Measurements from ENCODE around the gene MAVS.

GRCh38 chr20:3749639-3750266, 17.3 kb downstream of the HSPA12B start:
- PRO-cap: no peak
- RAMPAGE, long total RNA, 2 experiments: no peak in any of the 2 experiments

- PRO-cap: no peak
- RAMPAGE, long total RNA, 2 experiments: no peak in any of the 2 experiments
Measured at GRCh38 chr20:3754774-3755185, 12.8 kb downstream of the ADISSP start.

DNA sequence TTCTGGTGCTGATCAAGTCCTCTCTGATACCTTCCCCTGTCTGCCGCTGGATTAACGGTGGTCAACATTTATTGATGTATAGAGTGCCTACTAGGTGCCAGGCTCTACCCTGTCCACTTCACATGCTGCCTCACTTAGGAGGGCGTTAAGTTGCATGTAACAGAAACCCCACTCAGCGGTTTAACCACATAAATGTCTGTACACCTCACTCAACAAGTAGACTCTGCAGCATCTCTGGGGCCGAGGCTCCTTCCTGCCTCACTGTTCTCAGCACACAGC, 4.5 kb upstream of the AP5S1 start:
- PRO-cap: no peak
- RAMPAGE, long total RNA, 2 experiments: no peak in any of the 2 experiments

DNA sequence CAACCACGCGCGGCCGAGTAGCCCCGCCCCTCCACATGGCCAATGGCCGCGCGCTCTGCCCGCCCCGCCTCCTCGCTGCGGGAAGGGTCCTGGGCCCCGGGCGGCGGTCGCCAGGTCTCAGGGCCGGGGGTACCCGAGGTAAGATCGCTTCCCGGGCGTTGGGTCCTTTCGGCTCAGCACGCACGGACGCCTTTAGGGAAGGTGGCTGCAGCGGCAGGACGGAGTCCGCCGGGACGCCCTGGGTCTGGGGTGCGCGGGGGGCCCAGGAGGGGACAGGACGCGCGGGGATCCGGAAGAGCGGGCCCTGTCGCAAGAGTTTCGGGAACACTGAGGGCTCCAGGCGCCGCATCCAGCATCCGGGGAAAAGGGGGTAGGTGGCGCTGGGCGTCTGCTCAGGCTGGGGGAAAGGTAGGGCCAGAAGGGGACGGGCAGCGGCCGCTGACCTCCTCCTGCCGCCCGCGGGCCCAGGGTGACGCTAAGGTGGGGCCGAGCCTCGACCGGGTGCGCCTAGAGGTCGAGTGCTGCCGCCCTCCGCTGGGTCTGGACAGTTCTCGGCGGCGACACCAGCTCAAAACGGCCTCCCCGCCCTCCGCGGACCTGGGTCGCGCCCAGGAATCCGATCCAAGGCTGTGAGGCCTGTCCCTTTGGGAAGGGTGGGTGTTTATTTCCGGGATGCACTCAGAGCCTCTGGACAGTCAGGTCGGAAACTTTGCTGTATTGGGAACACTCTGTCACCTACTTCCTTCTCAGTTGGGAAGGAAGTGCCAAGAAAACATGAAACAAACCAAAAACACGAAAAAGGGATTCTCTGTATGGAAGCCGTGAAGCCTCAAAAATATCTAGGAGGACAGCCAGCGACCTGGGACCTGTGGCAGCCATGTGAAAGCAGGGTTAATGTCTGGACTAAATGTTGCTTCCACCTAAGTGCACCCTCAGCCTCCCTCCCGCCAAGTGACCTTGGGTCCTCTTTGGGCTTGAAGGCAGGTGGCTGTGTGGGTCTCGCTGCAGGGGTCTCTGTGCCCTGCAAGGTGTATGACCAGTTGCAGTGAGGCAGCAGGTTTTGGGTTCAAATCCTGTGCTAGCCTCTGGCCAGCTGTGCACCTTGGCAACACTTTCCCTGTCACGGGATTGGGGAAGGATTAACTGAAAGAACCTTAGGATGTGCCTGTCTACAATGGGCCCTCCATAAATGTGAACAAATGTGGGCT, at the start of gene MAVS:
Gene MAVS (plus strand): TSS at position 69 of the 1,208 bp plus-strand sequence.
- PRO-cap: bidirectional peak, plus-strand start at position 113 of the sequence, minus-strand start outside the sequence; bidirectional peak, plus-strand start at position 694 of the sequence, minus-strand start at position 618 of the sequence
- RAMPAGE, long total RNA, 2 experiments: start-site peak on the plus strand in 2 of 2 experiments, centred at position 106 of the sequence, 109 to 194 reads per replicate

DNA sequence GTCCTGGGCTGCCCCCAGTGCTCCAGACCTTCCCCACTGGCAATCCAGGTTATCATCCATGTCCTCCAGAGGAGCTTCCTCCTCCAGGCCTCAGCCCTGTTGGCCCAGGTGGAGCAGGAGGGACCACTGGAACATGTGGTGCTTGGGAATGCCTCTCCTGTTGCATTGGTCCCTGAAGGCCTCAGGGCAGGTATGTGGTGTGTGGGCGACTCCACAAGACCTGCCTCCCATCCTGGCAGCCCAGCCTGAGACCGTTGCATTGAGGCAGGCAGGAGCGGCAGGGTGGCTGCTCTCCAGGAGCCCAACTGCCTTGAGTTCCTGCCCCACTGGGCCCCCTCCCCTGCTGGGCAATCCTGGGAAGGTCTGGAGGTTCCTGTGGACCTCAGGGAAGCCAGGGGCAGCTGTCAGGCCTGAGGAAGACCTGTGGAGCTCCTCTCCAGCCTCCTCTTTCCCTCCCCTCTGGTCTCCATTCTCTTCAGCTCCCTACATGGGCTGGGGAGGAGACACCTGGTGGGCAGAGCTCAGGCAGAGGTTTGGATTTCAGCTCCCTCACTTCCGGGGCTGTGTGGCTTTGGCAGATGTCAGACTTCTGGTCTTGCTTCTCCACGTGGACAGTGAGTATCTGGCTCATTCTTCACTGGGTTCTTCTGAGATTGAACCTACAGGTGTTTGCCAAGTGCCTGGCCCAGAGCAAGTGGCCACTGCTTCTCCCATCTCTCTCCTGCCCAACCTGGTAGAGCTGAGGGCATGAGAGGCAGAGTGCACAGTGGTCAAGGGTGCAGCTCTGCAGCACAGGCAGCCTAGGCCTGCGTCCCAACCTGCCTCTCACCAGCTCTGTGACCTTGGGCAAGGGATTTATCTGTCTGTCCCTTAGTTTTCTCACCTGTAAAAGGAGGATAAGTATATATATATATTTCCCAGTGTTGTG, 20.0 kb downstream of the MAVS start:
- PRO-cap: no peak
- RAMPAGE, long total RNA, 2 experiments: no peak in any of the 2 experiments

DNA sequence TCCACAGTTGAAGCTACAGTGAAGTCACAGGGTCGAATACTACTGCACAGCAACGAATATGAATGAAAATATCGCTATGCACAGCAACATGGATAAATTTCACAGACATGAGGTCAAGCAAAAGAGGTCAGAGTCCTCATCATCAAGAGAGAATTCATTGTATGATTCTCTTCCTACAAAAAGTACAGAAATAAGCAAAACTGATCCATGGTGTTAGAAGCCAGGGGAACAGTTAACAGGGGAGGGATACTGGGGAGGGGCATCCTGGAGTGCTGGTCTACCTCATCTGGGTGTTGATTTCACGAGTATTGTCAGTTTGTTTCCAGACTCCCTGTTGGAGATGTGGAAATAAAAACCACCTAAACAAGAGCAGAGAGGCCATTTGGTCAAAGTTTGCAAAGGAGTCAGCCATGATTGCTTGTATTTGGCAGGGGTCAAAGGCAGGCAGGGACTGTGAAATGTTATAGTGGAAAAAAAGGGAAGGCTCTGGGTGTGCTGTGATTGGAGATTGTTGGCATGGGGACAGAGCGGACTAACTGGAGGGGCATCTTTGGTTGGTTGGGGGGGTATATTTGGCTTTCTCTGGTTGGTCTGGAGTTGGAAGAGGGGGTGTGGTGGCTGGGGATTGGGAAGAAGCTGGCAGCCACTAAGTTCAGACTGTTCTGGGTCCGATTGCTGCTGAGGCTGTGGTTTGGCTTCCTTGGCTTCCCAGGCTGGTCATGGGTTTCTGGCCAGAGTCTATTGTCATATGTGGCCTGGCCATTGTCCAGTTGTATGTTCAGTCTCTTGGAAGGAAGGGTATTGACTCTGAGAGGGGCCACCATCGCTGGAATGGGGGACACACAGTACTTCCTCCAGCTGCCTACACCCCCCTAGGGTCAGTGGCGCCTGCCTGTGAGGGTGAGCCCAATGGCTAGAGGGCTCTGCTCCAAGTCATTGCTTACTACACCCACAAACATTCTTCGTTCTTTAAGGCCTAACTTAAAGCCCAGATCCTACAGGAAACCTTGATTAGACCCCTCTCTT, 14.8 kb upstream of the PANK2 start:
- PRO-cap: no peak
- RAMPAGE, long total RNA, 2 experiments: no peak in any of the 2 experiments

GRCh38 chr20:4025982-4026449, 10.7 kb upstream of the RNF24 start:
- PRO-cap: no peak
- RAMPAGE, long total RNA, 2 experiments: no peak in any of the 2 experiments

DNA sequence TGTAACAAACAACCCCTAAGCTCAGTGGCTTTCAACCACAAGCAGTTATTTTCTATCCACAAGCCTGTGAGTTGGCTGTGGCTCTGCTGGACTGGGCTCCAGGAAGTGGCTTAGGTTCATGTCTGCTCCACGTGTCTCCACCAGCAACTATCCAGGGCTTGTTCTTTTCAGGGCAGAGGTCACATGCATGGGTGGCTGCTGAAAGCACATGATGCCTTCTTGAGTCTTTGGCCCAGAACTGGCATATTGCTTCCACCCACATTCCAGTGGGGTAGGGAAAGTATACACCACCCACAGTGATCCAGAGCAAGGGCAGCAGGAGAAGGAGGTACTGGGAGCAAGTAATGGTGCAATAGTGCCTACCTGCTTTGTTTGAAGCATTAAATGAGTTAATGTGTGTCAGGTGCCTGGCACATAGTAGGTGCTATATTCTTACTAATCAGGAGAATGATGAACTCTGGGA, 25.0 kb upstream of the RNF24 start:
- PRO-cap: no peak
- RAMPAGE, long total RNA, 2 experiments: no peak in any of the 2 experiments

DNA sequence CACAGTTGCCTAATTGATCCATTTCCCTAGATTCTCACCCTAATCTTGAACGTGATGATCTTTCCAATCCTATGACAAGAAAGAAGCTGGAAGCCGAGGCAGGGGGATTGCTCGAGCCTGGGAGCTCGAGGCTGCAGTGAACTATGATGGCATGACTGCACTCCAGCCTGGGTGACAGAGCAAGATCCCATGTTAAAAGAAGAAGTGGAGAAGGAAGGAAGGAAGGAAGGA, 100.6 kb upstream of the PRNP start:
- PRO-cap: no peak
- RAMPAGE, long total RNA, 2 experiments: no peak in any of the 2 experiments

DNA sequence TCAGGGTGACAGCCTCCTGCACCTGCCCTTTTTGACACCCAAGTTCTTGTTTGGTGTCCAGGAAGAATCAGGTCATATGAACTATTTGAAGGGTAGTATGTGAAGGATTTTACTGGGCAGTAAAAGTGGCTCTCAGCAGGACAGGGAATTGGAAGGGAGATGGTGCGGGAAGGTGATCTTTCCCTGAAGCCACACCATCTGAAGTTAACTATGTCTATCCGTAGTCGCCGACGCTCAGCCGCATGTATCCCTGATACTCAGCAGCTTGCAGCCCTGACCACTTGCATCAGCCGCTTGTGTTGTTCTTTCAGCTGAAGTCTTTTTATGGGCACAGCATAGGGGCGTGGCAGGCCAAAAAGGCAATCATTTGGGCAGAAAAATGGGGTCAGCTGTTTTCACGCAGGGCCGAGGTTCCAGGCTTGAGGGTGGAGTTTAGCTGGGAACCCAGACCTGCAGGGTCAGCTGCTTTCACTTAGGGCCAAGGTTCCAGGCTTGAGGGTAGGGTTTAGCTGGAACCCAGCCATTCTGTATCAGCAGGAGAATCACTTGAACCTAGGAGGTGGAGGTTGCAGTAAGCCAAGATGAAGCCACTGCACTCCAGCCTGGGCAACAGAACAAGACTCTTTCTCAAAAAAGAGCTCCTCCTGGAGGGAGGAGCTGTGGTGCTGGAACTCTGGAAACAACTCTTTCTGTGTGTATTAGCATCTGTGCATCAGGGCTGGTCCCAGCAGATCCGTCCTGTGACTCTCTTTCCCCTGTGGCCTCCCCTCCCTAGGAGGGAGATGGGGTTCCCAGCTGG, 21.6 kb upstream of the PRNP start:
- PRO-cap: no peak
- RAMPAGE, long total RNA, 2 experiments: no peak in any of the 2 experiments

GRCh38 chr20:4789069-4789578, 34.3 kb downstream of the RASSF2 start:
- PRO-cap: no peak
- RAMPAGE, long total RNA, 2 experiments: no peak in any of the 2 experiments

DNA sequence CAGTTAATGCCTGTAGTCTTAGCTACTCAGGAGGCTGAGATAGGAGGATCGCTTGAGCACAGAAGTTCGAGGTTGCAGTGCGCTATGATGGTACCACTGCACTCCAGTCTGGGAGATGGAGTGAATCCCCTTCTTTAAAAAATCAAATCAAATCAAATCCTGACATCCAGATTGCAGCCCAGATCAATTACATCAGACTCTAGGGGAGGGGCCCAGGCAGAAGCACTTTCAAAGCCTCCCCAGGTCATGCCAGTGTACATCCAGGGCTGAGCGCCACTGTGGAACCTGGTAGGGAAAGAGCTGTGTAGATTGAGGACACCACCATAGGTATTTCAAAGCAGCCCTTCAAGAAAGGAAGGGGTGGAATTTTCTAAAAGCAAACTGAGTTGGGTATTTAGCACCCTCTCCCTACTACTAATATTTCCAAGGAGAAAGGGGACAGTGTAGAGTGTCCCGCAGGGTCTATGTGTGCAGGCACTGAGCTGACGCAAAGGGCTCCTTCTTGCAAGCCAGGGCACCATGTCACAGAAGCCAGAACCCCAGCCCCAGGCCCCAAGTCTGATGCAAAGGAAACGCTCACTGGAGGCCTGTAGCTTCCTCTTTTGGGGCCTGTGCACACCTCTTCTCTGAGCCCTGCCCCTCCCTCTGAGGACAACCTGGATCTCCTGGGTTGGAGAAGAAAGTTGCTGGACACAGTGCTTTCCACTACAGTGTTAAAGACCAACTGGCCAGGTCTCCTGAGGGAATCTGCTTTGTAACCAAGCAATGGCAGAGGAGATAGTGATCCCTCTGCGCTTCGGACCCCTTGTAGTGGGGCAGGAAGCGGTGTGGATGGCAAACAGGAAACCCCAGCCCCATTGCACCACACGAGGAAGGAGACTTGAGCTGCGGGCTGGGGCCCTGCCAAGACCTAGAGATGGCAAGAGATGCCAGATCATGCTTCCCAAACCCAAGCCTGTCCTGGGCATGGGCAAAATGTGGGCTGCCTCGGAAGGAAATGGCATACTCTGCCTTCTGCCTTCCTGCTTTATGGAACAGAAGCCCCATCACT, 11.9 kb downstream of the RASSF2 start:
- PRO-cap: no peak
- RAMPAGE, long total RNA, 2 experiments: no peak in any of the 2 experiments

DNA sequence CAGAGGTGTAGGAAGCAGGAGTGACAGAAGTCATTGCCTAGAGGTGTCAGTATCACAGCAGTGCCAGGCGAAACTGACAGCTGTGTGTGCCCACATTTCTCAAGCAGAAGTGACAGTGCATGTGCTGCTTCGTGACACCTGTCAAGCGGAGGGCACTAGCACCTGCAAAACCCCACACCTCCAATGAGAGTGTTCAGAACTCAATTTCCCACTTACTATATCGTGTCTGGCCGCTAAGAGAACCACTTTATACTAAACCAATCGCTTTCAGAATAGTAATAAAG, 82.8 kb downstream of the SLC23A2 start:
- PRO-cap: unidirectional peak, plus-strand start at position 227 of the sequence
- RAMPAGE, long total RNA, 2 experiments: no peak in any of the 2 experiments

DNA sequence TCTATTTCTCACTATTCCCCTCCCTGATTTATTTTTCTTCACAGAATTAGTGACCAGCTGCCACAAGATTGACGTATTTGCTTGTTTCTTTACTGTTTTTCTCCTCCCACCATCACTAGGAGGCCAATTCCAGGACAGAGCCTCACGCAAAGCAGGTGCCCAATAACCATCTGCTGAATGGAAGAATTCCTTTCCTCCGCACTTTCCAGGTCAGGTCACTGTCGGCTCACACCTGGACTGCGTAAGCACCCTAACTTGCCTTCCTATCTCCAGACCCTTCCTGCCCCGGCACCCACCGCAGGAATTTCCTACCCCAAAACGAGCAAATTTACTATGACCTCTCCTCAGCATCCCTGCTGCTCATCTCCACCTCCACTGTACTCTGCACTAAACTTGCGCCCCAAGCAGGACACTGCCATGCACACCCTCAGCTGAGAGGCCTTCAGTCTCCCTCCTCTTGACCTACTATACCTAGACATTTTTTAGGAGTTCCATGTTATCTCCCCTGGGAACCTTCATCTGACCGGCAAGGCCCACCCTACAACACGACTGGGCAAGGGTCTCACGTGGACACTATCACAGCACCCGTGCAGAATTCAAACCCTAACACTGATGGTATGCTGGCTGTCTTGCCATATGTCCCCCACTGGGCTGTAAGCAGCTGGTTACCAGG, 75.8 kb downstream of the SLC23A2 start:
- PRO-cap: no peak
- RAMPAGE, long total RNA, 2 experiments: no peak in any of the 2 experiments

GRCh38 chr20:5090033-5090529, 22.8 kb downstream of the TMEM230 start:
- PRO-cap: unidirectional peak, plus-strand start at chr20:5090461
- RAMPAGE, long total RNA, 2 experiments: no peak in any of the 2 experiments

DNA sequence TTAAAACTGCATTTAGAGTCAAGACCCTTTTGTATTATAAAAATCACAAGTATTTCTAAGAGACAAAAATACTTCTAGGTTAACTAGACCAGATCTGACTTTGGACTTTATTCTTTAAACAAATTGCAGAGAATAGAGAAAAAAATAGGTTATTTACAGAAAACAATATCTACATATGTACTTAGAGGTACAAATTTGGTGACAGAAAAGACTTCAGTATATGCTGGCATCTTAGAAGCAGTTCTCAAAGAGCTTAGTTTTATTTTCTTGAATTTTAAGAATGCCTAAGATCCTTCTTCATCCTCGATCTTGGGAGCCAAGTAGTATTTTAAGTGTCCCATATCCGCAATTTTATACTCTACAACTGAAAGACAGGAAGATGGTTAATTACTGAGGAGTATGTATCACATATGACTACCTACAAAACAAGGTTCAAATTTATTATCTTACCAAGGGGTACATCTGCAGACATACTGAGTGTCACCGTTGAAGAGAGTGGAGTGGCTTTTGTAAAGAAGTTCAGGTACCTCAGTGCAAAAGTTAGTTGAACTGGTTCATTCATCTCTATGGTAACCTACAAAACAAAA, 2.2 kb upstream of the TMEM230 start:
- PRO-cap: no peak
- RAMPAGE, long total RNA, 2 experiments: no peak in any of the 2 experiments

- PRO-cap: bidirectional peak, plus-strand start at chr20:5127010, minus-strand start at chr20:5126592
- RAMPAGE, long total RNA, 2 experiments: start-site peak on the minus strand in 2 of 2 experiments, at chr20:5126561-5126636 at its widest, 17 to 160 reads per replicate
Measured at GRCh38 chr20:5126298-5126643, 537 bp upstream of the CDS2 start.

- PRO-cap: no peak
- RAMPAGE, long total RNA, 2 experiments: no peak in any of the 2 experiments
Measured at GRCh38 chr20:5155556-5156315, 28.9 kb downstream of the CDS2 start.

DNA sequence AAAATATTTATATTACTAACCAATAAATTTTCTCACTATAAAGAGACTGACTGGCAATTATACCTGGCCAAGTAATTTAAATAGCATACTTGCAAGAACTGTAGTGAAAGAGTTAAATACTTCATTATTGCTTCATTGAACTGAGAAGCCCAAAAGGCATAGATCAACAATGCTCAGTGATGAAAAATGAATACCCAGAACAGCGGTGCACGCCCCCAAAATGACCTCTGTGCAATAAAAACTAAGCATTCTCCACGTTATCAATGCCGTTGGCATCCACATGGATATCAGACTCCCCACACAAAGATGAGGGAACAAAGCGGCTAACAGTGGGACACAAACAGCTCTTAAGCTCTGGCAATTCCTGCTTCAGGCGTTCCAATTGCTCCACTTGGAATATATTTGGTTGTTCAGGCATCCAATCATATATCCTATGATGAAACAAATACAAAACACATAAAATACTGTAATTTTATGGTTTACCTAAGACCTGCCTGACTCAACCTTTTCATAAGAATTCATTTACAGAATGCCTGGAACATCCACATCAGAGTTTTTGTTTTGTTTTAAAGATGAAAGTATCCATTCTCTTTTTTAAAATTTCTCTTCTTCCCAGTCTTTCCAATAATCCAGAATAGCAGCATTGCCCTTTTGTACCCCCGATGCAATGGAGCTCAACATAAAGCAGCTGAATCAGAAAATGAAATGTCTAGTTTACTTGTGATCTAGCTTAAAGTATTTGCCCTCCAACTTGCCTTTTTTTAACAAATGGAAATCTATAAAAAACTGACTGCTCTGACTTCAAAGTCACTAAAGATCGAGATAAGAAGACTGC, 63.2 kb downstream of the GPCPD1 start:
- PRO-cap: no peak
- RAMPAGE, long total RNA, 2 experiments: no peak in any of the 2 experiments

- PRO-cap: no peak
- RAMPAGE, long total RNA, 2 experiments: no peak in any of the 2 experiments
Measured at GRCh38 chr20:5552736-5553459, 57.9 kb downstream of the GPCPD1 start.